H9 (cell line): ENCODE measurements around a stretch of chr7.

- PRO-cap: no peak
These were observed 135.6 kb downstream of the ZNF92 start for GRCh38 chr7:65509313-65509618.

DNA sequence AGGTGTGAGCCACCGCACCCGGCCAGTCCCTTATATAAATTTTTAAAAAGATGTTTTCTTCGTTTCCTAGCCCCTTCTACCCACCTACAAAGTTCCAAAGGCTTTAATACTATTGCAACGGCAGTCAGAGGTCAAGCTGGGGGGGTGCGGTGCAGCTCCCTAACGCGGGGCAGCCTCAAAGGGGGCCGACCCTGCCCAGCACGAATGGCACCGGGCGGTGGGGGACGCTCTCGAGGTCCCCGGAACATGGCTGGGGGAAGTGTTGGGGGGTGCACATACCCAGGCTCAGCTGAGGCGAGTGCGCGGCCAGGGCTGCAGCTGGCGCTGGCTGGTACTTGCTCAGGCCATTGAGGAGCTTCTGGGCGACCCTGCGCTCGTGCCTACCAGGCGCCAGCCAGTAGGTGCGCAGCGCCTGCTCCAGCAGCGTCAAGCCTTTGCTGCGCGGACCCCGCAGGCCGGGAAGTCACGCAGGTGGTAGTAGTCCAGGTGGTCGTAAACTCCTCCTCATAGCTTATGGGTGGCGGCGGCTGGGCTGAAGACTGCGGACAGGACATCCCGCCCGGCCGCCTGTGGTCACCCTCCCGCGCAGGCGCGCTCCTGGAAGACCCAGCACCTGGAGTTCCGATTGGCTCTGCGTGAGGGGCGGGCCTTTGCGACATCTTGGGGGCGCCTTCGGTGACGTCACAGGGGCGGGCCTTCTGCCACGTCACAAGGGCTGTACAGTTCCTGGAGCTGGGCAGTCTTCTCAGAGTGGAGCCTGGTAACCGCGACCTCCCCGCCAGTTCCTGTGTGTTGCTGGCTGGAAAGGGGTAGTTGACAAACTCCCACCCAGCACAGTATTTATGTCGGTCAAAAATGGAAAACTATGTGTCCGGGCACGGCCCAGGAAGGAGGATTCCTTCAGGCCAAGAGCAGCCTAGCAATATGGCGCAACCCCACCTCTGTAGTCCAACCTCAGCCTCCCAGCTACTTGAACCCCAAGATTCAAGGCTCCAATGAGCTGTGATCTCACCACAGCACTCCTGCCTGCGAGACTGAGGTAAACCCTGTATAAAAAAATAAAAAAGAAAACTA lies 102.3 kb upstream of the VKORC1L1 start:
- PRO-cap: unidirectional peak, plus-strand start at position 347 of the sequence; bidirectional peak, plus-strand start at position 709 of the sequence, minus-strand start at position 593 of the sequence

- PRO-cap: no peak
These were observed 47.5 kb downstream of the VKORC1L1 start for GRCh38 chr7:65920173-65920938.

- PRO-cap: no peak
These were observed 31.9 kb upstream of the ASL start for GRCh38 chr7:66043589-66044185.

DNA sequence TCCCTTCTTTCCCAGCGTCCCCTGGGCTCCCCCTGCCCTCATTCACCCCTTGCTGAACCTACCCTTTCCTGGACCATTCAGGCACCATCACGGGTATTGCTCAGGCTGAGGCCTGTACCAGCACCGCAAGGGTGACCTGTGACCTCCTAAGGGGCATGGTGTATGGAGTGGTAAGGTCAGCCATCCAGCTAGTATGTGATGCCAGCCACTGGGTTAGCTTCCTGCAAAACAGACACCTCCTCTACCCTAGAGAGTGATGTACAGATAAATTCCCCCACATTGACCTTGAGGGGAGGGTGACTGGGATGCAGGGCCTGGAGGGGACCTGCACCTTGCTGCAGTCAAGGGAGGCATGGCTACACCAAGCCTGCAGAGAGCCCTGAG lies 19.5 kb upstream of the CRCP start:
- PRO-cap: no peak

GRCh38 chr7:66114983-66115768 lies 529 bp downstream of the CRCP start:
- PRO-cap: bidirectional peak, plus-strand start at chr7:66115180, minus-strand start at chr7:66115178; bidirectional peak, plus-strand start at chr7:66115353, minus-strand start at chr7:66115430

GRCh38 chr7:66142252-66142610 lies 27.6 kb downstream of the CRCP start:
- PRO-cap: no peak

DNA sequence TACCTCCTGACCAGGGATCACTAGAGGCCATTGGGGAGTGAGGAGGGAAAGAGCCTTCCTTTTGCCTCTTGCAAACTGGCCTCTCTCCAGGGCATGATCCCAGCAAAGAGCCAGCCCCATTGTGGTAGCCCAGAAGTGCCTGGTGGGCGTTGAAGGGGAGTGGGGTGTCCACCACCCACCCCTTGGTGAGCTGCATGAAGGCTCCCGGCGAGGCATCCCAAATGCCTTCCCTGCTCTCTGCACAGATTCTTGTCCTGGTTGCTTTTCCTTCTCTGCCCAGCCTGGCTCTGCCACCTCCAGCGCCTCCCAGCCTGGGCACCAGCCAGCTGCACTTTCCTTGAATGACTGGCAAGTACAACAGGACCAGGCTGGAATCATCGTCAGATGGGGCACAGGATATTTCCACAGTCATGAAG lies 15.0 kb upstream of the TPST1 start:
- PRO-cap: no peak

DNA sequence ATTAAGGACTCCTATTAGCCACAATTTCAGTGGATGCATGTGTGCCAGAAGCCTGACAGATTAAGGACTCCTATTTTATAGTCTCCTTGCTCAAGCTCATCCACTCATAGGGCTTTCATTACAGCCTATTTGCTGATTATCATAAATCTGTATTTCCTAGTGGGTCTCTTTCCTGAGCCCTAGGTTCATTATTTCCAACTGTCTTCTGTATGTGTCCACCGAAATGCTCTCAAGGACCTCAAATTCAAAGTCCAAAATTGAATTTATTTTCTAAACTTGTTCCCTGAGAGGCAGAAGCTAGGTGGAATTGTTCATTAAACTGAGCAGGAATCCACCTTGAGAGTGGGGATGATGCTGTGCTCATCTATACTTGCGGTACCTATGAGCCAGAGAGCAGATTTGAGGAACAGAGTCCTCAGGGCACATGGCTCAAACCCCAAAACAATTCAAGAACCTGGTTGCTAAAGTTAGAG lies 92.0 kb downstream of the TPST1 start:
- PRO-cap: no peak

- PRO-cap: no peak
These were observed 125.9 kb downstream of the TPST1 start for GRCh38 chr7:66330925-66331573.

- PRO-cap: no peak
These were observed 128.3 kb downstream of the TPST1 start for GRCh38 chr7:66333344-66333853.

- PRO-cap: no peak
These were observed 74.4 kb upstream of the KCTD7 start for GRCh38 chr7:66554144-66554754.

DNA sequence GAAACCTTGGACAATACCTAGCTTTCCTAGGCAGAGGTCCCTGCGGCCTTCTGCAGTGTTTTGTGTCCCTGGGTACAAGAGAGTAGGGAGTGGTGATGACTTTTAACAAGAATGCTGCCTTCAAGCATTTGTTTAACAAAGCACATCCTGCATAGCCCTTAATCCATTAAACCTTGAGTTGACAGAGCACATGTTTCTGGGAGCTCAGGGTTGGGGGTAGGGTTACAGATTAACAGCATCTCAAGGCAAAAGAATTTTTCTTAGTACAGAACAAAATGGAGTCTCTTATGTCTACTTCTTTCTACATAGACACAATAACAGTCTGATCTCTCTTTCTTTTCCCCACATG lies 9.1 kb upstream of the KCTD7 start:
- PRO-cap: bidirectional peak, plus-strand start at position 175 of the sequence, minus-strand start at position 76 of the sequence

GRCh38 chr7:66681542-66682326 lies 53.1 kb downstream of the KCTD7 start:
- PRO-cap: bidirectional peak, plus-strand start at chr7:66682166, minus-strand start at chr7:66682007

DNA sequence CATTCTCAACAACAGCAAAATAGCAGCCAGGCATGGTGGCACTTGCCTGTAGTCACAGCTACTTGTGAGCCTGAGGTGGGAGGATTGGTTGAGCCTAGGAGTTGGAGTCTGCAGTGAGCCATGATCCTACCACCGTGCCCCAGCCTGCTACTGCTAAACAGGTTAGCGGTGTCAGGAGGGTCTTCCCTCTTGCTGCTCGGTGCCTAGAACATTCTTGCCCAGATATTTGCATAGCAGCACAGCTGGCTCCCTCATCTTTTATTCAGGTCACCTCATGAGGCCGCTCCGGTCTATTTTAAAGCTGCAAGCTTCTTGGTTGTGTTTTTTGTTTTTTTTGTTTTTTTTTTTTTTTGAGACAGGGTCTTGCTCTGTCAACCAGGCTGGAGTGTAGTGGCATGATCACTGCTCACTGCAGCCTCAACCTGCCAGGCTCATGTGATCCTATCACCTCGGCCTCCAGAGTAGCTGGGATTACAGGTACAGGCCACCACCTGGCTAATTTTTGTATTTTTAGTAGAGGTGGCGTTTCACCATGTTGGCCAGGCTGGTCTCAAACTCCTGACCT lies 2.8 kb upstream of the RABGEF1 start:
- PRO-cap: unidirectional peak, minus-strand start at position 155 of the sequence

GRCh38 chr7:66860250-66860726 lies 60.7 kb upstream of the TMEM248 start:
- PRO-cap: no peak

DNA sequence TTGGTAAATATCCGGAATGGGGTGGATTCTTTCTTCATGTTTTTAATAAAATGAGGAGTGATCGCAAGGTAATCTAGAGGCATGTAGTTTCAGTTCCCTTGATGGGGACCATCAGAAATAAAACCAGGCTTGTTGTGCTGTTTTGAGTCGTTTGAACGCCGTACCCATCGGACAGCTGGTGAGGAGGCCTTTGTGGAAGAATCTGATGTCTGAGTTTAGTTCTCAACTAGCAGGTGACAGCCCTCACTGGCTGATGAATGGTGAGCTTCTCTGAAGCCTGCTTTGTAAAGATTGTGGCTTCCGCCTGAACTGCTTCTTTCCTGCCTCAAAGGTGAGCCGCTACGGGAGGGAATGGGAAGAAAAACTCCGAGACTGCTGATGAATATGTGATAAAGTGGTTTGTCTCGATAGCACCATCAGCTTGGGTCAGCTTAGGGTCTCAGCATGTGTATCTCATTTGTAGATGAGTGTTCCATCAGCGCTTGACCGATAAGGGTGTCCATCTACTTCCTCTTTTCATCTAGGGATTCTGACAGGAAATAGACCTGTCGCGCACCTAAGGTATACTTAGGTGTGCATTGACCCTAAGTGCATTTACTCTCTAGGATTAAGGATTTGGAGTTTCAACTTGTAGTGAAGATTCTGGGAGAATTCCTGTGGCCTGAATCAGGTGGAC lies 1.0 kb downstream of the TMEM248 start:
- PRO-cap: no peak

- PRO-cap: bidirectional peak, plus-strand start at chr7:66975510, minus-strand start at chr7:66975273
These were observed 20.4 kb downstream of the SBDS start for GRCh38 chr7:66974992-66975436.

DNA sequence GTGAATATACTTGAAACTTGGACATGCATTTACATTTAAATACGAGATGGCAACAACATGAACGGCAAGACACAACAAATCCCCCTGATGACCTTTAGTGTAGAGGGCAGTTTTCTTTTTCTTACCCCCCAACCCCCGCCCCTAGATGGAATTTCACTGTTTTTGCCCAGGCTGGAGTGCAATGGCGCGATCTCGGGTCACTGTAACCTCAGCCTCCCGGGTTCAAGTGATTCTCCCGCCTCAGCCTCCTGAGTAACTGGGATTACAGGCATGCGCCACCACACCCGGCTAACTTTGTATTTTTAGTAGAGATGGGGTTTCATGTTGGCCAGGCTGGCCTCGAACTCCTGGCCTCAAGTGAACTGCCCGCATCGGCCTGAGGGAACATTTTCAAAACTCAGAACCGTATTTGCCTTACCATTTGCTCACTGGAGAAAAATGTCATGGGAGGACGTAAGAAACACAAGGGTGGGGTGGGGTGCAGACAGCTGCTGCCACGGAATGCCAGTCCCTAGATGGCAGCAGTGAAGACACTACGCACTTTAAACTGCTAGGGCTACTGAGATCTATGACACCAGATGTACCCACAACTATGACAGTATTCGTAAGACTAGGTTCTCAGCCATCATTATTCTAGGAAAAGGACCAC lies 892 bp downstream of the SBDS start:
- PRO-cap: bidirectional peak, plus-strand start outside the sequence, minus-strand start at position 594 of the sequence

- PRO-cap: no peak
These were observed 126.7 kb downstream of the TYW1 start for GRCh38 chr7:67123122-67124008.